Iris pigment epithelial cell (primary cell): Measurements from ENCODE around the gene B3GNT9.

DNA sequence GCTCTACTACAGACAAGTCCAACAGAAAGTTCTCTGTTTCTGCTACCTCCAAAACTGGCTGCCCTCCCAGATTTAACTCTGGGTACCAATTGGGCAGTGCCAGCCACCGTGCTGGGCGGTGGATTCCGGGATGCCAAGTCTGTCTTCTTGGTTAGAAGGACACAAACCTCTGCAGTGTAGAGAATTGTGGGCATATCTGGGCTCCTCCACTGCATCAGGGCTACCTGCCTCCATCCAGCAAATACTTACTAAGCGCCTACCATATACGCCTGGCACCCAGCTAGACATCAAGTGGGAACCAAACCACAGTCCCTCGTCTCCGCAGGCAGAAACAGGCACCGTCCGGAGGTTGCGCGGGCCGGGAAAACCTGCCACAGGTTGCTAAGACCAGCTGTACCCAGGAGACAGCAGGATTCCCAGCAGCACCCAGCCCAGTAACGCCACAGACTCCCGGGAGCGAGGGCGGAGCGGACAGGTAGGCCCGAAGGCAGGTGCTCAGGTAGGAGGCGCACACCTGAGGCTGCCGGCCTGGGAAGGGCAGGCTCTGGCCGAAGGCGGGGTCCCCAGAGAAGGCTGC is 846 bp downstream of the CMTM4 start:
- RRBS: 5% methylated on average over 11 of the region's 22 CpGs

- RRBS: 8% methylated on average over 12 of the region's 21 CpGs
Observed at GRCh38 chr16:66697130-66697484, 564 bp upstream of the CMTM4 start.

DNA sequence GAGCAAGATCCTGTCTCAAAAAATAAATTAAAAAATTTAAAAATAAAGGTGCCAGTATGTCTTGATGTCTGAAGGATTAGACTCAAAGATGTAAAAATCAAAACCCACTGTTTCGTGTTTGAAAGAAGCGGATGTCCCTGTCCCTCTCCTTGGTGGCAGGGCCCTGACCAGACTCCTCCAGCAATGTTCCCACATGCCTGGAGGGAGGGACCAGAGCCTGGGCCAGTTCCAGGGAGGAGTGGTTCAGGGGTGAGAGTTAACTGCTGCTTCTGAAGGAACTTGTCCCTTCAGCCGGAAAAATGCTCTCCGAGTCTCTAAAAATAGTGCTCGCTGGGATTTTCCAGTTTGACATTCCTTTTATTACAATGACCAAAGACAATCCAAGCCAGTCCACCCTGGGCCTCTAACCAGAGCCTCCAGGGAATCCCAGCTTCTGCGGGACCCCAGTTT is 9.5 kb upstream of the CMTM4 start:
- RRBS: no CpG with 5 or more reads among the region's 6 CpGs

- RRBS: no CpG with 5 or more reads among the region's 3 CpGs
Observed at GRCh38 chr16:66740507-66741114, 10.8 kb downstream of the DYNC1LI2 start.

GRCh38 chr16:66899415-66900471 is 18.9 kb downstream of the CDH16 start:
- RRBS: no CpG with 5 or more reads among the region's 11 CpGs

GRCh38 chr16:66926112-66926804 is 923 bp upstream of the RRAD start:
- RRBS: no CpG with 5 or more reads among the region's 3 CpGs

DNA sequence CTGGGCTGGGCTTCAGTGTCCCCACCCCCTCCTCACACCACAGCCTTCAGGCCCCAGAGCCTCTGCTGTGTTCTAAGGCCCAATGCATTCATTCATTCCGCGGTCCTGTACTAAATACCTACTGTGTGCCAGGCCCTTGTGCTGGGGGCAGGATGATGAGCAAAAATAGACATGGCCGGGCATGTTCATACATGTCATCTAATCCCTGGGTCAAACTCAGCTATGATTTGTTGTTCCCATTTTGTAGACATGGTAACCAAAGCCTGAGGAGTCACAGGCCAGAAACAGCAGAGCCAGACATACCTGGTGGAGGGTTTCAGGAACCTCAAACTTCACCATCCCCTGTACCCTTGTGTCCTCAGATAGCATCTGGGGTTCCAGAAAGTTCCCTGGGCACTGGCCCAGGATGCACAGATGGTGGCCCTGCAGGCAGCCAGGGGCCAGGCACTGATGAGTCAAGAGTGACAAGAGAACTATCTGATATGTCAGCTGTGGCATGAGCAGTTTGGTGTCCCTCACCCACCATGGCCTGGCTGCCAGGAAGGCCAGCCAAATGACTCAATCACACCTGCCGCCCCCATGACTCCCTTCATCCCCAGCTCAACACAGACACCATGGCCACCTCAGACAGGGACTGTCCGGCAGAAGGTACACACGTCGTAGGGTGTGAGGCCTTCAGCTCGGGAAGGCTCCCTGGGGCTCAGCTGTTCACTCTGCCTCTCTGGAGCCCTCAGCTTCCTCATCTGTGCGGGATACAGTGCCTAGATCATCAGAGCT is 2.8 kb upstream of the RRAD start:
- RRBS: no CpG with 5 or more reads among the region's 9 CpGs

GRCh38 chr16:66946580-66946898 is 11.2 kb downstream of the CES2 start:
- RRBS: no CpG with 5 or more reads among the region's 7 CpGs

DNA sequence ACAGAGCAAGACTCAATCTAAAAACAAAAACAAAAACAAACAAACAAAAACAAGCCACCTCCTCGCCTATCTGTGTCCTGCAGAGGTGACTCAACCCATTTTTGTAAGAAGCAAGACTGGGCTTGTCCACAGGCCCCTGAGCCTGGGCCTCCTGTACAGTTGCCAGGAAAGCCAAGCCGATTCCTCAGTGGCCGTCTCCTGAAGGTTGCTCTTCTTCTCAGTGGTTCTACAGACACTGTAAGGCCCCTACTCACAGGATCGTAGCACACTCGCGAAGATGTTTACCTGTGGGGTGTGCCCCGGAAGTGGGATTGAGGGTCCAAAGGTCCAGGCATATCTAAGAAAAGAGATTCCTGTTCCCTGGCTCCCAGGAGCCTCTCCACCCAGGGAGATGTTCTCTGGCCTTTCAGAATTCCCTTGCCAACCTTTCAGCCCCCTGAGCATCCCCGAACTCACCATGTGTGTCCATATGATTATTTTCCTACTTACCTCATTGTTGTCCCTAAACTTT is 7.6 kb upstream of the CES3 start:
- RRBS: no CpG with 5 or more reads among the region's 8 CpGs

DNA sequence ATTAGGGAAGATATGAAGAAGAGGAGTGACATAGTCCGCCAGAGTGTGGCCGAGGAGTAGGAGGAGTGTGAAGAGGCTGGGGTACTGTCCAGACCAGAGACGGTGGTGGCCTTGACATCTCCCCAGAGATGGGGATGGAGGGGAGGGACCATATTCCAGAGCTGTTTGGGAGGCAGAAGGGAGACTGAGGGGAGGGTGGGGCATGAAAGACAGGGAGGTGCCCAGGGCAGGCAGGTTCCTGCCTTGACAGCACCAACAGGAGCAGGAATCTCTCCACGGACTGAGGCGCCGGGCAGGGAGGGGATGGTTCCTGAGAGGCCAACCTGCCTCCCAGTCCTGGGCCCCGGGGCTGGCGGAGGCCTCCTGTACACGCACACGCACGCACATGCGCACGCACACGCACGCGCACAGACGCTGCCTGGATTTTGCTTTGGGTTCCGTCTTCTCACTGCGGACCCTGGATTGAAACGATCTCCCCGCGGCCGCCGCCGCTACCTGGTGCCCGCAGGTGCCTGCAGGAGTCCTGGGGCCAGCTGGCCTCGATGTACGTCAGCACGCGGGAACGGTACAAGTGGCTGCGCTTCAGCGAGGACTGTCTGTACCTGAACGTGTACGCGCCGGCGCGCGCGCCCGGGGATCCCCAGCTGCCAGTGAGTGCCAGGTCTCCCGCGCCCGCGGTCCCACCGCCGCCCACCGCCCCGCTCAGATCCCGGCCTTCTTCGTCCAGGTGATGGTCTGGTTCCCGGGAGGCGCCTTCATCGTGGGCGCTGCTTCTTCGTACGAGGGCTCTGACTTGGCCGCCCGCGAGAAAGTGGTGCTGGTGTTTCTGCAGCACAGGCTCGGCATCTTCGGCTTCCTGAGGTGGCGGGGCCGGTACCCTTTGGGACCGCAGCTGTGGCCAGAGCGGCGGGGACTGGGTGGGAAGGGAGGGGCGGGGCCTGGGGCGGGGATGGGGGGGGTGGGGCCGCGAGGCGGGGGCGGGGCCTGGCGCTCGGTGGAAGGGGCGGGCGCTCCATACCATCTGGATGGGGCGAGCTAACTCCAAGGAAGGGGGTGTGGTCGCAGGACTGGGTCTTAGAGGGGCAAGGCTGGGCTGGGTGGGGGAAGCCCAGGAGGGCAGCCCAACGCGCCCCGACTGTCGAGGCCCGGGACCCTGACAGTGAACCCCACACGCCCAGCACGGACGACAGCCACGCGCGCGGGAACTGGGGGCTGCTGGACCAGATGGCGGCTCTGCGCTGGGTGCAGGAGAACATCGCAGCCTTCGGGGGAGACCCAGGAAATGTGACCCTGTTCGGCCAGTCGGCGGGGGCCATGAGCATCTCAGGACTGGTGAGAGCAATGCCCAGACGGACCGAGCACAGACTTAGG is 12.2 kb downstream of the CES4A start:
- RRBS: 3% methylated on average over 8 of the region's 101 CpGs

DNA sequence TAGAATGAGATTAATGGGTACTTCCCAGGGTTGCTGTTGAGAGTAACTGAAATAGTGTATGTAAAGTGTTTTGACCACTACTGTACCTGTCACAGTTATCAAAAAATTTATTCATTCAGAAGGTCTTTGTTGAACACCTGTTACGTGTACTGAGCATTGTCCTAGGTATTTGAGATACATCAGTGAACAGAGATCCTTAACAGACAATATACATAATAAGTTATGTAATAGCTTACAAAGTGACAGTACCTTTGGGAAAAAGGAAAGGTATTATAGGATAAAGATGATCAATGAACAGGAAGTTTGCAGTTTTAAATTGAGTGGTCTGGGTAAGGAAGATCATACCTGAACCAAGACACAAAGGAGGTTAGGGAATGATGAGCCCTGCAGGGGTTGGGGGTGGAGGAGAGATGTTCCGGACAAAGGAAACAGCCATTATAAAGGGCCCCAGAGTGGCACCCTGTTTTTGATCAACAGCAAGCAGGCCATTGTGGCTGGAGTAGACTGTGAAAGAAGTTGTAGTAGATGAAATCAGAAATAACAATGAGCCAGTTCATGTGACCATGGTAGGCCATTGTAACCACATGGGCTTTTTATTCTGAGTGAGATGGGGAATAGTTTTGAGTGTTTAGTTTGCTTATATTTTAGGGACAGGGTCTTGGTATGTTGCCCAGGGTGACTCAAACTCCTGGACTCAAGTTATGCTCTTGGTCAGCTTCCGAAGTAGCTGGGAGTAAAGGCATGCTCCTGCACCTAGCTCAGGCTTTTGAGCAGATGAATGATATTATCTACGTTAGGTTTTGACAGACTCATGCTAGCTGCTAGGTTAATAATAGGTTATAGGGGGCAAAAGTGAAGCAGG is 11.8 kb downstream of the CBFB start:
- RRBS: no CpG with 5 or more reads among the region's 4 CpGs

DNA sequence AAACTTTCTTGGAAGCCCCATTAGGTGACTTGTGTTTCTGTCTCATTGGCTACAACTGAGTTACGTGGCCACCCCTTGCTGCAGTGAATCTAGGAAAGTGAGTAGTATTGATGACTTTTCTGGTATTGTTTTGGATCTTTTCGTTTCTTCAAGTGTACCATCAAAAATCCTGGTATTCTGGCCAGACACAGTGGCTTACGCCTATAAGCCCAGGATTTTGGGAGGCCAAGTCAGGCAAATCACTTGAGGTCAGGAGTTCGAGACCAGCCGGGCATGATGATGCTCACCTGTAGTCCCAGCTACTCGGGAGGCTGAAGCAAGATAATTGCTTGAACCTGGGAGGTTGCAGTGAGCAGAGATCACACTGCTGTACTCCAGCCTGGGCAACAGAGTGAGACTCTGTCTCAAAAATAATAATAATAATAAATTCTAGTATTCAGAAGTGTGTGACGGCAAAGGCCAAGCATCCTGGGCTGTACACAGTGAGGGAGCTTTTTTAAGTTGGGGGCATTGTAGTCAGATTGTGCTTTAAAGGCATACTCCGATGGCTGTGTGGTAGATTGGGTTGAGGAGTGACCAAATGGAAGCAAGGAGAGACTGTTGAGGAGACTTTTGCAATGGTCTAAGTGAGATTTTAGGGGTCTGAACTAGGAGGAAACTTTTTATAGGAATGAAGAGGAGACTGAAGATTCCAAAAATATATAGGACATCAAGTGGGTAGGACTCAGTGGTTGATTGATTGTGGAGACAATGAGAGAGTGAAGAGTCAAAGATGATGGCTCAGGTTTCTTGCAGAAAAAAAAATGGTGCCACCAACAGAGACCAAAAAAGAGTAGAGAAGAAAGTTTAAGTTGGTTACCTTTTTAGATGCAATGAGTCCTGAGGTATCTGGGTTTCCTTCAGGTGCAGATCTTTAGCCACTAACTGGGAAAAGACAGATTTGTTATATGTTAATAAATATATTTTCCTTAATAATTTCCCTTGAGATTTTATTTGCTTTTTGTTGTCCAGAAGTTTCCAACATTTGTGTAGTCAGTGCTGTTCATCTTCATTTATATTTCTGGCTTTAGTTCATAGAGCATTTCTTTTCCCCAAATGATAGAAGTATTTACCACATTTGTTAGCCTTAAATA is 29.7 kb upstream of the PHAF1 start:
- RRBS: no CpG with 5 or more reads among the region's 8 CpGs

GRCh38 chr16:67095301-67095945 is 14.3 kb upstream of the PHAF1 start:
- RRBS: no CpG with 5 or more reads among the region's 13 CpGs

- RRBS: no CpG with 5 or more reads among the region's 31 CpGs
Observed at GRCh38 chr16:67150028-67150253, 857 bp downstream of the B3GNT9 start.

- RRBS: 1% methylated on average over 12 of the region's 42 CpGs
Observed at GRCh38 chr16:67150779-67151531, at the start of gene B3GNT9. TSS of gene B3GNT9 (minus strand) at chr16:67150998.

DNA sequence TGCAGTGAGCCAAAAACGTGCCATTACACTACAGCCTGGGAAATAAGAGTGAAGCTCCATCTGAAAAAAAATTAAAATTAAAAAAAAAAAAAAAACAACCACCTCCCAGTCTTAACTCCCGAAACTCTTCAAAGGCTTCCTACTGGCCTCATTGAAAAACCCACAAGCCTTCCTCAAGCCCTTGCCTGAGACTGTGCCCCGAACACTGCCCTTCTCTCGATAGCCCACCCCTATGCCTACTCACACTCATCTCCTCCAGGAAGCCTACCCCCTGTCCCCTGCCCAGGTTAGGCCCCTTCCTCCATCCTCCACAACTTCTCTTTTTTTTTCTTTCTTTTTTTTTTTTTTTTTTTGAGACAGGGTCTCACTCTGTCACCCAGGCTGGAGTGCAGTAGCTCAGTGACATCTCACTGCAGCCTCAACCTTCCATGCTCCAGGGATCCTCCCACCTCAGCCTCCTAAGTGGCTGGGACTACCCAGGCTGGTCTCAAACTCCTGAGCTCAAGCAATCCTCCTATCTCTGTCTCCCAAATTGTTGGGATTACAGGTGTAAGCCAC is 2.9 kb upstream of the B3GNT9 start:
- RRBS: no CpG with 5 or more reads among the region's 4 CpGs

GRCh38 chr16:67245764-67246181 is 1.5 kb downstream of the FHOD1 start:
- RRBS: no CpG with 5 or more reads among the region's 15 CpGs

- RRBS: no CpG with 5 or more reads among the region's 5 CpGs
Observed at GRCh38 chr16:67347212-67347657, 20.6 kb downstream of the LRRC36 start.

DNA sequence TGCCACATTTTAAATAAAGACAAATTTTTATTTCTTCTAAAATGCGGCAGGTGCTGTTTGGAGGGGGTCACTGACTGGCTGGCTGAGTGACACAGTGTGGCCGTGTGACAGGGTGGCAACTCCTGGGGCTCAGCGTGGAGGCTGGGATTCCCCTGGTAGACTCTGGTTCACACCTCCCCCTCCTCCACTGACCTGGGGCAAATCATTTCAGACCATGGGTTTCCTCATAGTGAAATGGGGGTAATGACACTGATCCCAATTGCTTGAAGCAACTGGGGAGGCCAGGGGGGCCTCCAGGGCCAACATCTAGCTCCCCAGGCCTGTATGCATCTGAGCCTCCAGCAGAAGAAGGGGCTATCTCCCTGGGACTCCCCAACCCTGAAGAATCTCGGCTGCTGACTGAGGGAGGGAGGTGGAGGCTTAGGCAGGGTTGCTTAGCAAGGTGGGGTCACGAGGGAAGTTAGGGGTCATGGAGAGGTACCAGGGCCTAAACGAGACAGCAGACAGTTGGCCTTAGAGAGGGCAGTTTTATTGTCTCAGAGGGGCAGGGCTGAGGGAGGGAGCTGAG is 6.7 kb downstream of the HSD11B2 start:
- RRBS: no CpG with 5 or more reads among the region's 6 CpGs

DNA sequence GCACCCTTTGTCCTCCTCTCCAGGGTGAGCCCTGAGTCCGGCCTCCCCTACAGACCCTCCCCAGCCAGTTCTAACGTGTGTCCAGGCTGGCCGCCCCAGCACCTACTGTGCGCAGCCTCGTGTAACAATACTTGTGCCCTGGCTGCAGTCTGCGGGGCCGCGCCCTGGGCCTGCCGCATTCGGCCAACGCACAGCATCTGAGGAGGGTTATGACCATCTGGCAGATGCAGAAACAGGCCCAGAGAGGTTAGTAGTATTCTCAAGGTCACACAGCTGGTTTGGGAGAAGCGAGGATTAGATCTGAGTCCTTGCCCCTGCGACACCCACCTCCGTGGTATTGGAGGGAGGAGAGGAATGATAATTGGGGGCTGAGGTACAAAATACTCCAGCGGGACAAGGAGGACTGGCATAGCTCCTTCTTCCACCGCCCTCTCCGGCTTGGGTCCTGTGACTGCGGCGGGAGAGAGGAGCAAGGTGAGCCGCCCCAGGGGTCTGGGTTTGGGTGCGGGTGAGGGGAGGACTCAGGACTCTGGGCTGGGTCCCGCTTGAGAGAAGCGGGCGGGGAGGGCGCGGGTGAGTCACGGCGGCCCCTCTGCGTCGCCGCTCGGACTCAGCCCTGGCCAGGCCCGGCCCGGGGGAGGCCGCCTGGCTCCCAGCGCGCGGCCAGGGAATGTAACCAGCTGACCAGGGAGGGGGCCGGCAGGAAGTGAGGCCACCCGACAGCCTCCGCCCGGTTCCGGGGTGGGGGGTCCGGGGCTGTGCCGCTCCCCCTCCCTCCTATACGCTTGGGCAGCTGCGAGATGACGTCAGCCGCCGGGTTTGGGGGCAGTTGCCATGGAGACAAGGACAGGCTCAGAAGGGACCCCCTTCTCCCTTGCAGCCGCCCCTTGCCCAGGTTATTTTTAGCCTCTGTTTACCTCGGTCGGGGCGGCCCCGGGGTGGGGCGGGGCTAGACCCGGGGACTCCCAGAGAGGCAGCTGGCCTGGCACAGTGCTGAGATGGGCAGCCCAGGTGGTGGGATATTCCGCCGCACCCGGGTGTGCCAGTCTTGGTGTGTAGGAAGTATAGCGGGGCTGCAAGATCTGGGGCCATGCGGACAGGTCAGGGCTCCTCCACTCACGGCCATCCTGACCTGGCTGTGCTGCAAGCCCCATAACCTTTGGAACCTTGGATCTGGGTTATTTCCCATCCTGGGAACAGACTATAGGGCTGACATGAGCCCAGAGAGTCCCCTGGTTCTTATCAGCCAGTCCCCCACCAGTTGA is 1.4 kb downstream of the RIPOR1 start:
- RRBS: 5% methylated on average over 17 of the region's 63 CpGs